A375 (cell line): ENCODE measurements around the genes ADCYAP1 and METTL4.

- RAMPAGE, long total RNA: no peak
Observed at GRCh38 chr18:170271-170999, 12.1 kb downstream of the USP14 start.

DNA sequence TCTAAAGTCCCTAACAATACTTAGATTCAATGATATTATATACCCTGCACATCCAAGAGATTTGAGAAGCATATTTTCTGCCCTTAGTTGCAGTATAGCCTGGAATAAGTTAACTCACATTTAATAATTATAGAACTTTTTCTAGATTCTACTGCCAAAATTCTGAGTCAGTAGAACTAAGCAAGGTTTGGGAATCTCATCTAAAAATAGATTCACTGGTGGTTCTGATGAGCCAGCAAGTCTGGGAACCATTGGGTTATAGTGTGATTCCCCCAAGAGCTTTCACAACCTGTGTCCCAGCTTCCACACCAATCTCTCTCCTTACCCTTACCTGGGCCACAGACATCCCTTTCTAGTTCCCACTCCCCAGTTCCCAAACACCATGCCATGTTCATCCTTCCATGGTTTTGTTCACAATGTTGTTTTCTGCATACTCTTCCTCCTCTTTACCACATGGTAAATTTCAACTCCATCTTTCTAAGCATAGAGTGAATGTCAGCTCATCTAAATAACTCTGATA, 6.1 kb downstream of the THOC1 start:
- RAMPAGE, long total RNA: no peak

GRCh38 chr18:331377-332045, 63.7 kb upstream of the THOC1 start:
- RAMPAGE, long total RNA: no peak

GRCh38 chr18:371292-371685, 103.4 kb upstream of the THOC1 start:
- RAMPAGE, long total RNA: no peak

DNA sequence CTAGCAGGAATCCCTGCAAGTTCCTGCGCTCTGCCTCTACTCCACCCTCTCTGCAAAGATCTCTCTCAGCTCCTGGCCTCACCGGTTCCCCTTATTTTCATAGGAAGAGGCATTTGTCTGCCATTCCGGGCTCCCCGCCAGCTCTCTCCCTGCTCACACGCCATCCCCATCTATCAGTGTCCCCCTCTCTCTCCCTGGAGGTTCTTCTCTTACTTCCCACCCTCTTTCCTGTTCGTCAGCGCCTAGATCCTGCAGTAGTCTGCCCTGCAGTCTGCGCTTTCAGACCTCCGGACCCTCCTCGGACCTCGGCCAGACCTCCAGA, 13.7 kb upstream of the COLEC12 start:
- RAMPAGE, long total RNA: no peak

DNA sequence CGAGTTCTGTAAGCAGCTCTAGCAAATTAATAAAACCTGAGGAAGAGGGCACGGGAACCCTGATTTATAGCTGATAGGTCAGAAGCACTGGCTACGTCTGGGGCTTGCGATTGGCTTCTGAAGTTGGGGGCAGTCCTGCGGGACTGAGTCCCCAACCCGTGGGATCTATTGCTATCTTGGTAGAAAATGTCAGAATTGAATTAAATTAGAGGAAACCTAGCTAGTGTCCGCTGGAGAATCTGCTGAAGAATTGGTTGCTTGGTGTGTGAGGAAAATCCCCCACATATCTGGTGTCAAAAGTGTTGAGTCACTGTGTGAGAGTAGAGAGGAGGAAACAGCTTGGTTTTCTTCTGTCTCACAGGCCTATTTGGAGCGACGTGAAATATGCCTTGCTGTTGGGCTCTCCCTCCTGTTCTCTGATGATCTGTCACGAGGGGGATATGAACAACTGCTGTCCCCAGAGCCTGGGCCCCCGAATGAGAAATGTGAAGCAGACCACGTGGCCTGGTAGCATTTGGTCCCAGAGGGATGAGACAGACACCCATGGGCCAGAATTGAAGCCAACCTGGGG, 18.4 kb upstream of the COLEC12 start:
- RAMPAGE, long total RNA: no peak

GRCh38 chr18:814366-815231, 2.6 kb upstream of the YES1 start:
- RAMPAGE, long total RNA: no peak

GRCh38 chr18:904687-905132, at the start of gene ADCYAP1:
Gene ADCYAP1 (plus strand): TSS chr18:904871.
- RAMPAGE, long total RNA: no peak

DNA sequence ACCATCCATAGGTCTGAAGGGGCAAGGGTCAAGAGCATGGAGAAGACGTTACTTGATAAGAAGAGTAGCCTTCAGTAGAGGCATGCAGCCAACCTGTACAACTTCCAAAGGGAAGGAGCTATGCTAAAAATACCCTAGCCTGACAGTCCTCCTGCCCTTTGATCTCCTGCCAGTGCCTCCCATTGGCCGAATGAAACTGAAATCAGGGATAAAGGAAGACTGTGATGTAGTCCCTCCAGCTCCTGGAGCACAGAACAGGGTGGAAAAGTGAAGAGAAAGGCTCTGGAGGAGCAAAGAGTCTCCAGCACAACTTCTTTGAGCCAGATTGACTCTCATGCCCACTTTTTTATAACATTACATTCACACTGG, 487.4 kb downstream of the ADCYAP1 start:
- RAMPAGE, long total RNA: no peak

DNA sequence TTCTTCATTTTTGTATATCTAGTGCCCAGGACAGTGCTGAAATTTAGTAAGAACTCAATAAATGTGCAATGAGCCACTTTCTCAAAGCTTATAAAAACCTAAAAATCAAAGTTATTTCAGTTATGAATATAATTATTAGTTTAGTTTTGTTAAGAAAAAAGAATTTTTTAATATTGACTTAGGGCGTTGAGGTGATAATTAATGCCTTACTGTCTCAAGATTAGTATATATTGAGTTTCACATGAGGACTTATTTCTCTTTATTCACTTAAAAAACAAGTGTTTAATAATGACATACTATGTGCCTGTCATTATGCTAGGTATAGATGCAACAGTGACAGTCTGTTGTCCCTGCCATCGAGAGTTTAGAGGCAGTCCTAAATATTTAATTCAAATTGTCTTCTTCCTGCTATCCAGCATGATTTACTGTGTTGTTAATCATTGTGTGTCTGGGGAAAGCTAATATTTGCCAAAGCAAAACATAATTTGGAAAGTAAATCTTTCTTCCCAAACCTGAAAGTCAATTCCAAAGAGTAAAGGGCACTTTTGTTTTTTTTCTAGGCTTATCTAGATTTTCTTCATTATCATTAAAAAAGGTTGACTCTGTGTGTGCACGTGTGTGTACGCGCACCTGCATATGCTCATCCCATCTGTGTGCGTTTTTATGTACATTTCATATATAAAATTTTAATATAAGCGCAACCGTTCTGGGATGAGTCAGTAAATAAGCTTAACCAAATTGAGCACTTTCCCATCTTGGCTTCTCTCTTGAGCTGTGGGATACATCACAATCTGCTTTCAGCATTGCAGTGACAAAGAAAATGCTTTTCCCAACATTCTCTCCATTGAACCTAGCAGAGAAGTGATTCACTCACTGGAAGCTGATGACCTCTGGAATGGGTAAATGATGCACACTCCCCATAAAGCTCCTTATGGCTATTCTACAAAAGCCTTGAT, 488.2 kb downstream of the ADCYAP1 start:
- RAMPAGE, long total RNA: no peak

DNA sequence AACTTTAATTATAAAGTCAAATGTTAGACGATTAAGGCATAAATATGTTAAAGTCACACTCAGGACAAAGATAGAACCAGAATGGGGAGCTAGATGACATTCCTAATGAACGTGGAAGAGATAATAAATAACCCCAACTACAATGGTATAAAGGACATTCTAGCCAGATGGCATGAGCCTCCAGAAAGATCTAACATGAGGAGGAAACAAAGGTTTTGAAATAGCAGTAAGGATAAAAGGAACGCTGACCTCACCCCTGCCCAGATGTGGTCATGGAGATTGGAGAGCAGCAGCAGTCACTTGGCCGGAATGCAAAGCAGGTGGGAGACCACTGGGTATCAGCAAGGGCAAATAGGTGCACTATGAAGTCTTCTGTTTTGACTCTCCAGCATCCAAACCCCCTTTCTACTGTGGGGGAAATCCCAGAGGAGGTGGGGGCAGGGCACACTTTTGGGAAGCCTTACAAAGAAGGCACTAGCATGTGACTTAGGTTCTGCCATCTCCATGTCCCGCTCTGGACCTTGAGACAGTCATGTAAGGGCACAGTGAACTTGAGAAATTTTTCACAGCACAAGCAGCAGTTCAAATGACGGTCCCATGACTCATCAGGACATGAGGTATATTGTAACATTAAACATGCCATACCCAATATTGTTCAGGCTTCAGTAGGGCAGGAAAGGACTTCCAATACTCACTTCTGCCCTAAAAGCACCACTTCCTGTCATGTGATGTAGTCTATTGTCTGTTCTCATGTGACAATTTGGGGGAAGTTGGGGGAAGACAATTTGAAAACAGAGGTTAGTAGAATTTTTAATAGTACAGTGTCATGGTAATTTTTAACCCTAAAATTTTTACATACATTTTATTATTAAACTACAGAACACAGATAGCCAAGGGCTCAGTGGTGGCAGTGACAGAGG, 55.2 kb downstream of the METTL4 start:
- RAMPAGE, long total RNA: no peak

DNA sequence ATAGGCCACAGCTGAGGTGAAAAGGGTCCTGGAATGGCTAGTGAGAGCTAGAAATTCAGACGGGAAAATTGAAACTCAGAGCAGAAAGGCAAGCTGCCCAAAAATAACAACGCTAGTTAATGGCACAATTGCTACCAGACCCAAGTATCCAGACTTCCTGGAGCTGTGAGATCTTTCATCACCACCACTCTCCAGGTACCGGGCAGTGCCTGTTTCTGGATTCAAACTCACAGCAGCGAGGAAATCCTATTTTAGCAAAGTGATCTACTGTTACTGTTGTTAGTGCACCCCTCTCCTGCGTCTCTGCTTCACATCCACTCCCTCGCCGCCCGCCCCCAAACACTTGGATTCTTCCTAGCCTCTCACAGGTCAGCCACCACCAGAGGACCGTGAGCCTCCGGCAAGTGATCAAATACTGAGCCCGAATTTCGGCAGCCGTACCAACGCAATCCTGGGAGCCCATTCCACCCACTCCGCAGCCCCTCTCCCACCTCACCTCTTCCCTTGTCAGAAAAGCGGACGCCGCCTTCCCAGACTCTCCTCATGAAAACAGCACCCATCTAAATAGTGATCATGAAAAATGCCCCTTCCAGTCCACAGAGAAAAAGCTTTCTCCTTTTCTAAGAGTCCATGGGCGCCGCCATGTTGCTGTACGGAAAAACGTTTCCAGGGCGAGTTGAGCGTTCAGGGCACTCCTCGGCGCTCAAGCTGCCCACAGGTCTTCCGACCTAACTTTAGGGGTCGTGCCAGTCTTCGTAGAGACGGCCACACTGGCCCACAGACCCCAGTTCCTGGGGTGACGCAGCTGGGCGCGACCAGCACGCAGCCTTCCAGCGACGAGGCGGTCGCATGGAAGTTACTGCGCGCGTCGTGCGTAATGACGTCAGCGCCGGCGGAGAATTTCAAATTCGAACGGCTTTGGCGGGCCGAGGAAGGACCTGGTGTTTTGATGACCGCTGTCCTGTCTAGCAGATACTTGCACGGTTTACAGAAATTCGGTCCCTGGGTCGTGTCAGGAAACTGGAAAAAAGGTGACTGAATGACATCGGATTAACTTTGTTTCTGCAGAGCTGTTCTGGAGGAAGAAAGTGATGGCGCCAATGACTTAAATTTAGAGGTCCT, at the start of gene METTL4:
METTL4 (minus strand) TSS at position 853 of the 1,122 bp plus-strand sequence.
- RAMPAGE, long total RNA: start-site peak on the plus strand centred at position 922 of the sequence, 19 bp wide, 126 and 81 reads in 2 replicates

GRCh38 chr18:2654905-2655472, 537 bp upstream of the SMCHD1 start:
- RAMPAGE, long total RNA: no peak

DNA sequence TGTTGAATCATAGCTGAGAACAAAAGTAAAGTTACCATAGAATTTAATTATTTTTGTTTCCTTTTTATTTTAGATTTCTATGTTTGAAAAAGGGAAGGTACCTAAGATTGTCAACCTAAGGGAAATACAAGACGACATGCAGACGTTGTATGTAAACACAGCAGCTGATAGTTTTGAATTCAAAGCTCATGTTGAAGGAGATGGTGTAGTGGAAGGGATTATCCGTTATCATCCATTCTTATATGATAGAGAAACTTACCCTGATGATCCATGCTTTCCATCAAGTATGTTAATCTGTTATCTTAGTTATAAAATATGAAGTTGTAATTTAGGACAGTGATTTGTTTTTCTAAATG, 42.2 kb downstream of the SMCHD1 start:
- RAMPAGE, long total RNA: no peak

DNA sequence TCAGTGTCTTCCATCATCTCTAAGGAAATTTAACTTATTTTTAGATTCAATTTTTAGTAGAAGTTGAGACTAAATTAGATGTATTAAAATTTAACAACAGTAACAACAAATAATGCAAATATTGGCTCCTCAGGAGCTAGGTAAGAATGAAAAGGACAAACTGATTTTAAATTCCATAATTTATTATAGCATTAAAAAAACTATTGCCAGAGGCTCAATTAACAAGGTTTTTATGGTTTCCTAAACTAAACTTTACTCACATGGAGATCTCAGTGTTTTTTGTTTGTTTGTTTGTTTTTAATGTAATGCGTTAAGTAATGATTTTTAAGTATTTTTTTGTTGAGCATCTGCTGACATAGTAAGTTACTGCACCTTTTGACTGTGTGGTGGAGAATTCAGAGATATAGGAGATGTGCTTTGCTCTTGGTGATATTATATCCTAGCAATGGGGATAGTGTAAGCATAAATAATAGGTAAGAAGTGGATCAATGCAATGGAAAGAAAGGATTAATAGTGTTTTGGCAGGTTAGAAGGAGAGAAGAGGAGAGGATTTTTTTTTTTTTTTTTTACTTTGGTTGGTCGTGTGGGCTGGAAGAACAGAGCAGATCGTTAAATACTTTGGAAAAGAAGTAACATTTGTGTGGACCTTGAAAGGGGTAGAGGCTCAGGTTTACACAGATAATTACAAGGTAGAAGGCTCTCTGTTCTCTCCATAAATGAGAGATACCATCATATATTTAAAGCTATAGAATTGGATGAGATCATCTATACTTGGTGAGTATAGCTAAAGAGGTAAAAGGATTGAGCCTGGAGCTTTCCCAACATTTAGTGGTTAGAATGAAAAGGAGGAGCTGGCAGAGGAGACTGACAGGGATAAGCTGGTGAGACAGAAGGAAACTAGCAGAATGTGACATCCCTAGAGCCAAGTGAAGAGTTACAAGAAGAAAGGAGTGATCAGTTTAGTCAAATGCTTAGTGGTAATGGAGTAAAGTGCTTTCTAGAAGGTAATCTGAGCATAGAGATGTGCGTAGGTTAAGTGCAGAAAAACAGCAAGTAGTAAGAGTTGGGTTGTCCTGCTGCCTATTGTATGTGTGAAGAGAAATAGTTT, 48.9 kb downstream of the SMCHD1 start:
- RAMPAGE, long total RNA: no peak

DNA sequence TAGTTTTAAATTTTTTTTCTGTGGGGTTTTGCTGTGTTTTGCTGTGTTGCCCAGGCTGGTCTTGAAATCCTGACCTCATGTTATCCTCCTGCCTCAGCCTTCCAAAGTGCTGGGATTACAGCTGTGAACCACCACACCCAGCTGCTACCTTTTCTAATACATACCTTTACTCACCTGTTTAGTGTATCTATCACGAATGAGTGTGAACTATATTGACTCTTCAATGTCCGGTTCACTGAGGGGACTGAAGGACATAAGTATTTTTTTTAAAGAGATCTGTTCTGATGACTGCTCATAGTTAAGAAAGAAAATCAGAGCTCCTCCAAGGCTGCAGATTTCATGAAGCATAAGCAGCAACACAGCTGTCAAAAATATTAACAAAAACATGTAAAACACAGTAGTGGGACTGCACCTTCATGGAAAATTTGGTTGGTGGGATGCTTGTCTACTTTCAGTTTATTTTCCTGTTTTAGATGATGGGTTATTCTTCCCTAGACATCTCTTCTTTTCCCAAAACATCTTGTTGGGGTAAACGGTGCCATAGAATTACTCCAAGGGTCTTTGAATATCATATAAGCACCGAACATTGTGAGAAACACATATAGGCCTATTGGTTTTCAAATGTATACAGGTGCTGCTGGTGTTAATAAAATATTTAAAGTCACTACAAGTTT, 84.0 kb upstream of the EMILIN2 start:
- RAMPAGE, long total RNA: no peak

DNA sequence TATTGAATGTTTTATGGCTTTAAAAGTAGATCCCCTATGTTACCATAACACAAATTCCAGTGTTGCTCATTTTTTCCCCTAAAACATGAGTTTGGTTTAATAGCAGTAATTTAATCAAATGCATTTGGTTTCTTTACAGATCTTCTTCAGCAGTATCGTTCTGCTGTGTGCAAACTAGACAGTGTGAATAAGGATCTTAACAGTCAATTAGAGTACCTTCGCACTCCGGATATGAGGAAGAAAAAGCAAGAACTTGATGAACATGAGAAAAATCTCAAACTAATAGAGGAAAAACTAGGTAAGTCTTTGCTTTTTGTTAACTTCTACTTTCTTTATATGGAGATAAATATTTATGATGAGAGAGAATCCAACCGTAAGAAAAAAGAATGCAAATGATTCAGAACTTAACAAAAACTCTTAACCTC, 51.0 kb upstream of the EMILIN2 start:
- RAMPAGE, long total RNA: no peak

GRCh38 chr18:2902577-2903510, 56.0 kb downstream of the EMILIN2 start:
- RAMPAGE, long total RNA: no peak

DNA sequence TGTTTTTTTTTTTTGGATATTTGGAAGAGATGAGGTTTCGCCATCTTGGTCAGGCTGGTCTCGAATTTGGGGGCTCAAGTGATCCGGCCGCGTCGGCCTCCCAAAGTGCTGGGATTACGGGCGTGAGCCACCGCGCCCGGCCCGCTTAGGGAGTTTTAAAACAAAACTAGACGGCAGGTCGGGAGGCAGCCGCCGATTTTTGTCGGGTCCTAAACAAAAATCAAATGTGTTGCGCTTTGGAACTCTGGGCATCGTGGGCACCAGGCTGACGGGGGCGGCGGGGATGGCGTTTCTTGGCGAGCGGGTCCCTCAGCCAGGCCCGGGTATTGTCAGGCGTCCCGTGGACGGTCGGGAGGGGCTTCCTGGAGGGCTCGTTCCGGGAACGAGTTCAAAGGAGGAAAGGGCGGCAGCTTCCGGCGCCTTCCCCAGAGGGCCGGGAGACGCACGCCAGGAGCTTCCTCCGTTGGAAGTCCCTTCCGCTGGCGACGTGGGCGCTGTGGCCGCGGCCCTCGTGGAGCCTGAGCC, 59.0 kb downstream of the EMILIN2 start:
- RAMPAGE, long total RNA: no peak

DNA sequence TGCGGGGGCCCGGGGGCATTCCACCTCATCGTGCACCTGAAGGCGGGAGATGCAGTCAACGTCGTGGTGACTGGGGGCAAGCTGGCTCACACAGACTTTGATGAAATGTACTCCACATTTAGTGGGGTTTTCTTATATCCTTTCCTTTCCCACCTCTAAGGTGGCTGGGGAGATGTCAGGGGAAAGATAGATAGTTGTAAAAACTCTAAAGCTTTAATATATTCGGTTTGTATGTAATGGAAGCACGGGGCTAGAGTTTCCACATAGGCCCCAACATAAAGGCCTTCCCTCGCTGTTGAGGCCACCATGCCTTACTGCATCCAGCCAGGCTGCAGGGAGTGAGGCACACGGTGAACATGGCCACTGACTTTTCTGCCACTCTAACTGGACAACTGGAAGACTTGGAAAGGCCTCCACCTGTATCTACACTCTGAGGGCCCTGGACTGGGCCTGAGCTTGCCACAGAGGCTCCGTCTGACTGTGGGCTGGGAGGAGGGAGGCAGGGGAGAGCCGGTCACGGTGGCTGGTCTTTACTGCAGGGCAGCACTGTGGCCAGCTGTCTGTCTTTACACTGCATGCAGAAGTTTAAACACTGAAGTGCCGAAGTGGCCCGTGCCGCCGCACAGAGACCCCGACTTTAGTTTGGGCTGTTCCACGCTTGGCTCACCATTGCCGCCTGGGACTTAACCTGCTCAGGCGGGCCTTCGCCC, 66.6 kb downstream of the EMILIN2 start:
- RAMPAGE, long total RNA: no peak